ENCODE measurements around the gene COMP.

GRCh38 chr19:18160439-18160930 is 7.5 kb downstream of the PIK3R2 start:
- PRO-cap: no peak

DNA sequence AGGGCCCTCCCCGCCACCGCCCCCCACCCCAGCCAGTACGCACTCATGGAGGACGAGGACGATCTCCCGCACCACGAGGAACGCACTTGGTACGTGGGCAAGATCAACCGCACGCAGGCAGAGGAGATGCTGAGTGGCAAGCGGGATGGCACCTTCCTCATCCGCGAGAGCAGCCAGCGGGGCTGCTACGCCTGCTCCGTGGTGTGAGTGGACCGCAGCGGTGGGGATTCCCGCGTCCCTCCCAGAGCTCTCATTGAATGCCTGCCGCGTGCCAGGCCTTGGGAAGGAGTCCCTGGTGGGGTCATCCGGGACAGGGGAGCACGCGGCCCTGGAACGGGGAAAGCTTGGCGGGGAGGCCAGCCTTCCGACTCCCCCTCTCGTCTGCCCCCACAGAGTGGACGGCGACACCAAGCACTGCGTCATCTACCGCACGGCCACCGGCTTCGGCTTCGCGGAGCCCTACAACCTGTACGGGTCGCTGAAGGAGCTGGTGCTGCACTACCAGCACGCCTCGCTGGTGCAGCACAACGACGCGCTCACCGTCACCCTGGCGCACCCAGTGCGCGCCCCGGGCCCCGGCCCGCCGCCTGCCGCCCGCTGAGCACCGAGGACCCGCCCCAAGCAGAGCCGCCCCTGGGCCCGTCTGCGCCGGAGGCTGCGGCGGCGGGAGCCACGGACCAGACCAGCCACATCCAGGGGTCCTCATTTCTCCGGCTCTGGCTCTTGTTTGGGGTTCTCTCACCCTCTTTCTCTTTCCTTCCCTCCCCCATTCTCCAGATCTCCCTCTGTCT is 4.7 kb upstream of the IFI30 start:
- PRO-cap: no peak

GRCh38 chr19:18204972-18205471 is 1.2 kb upstream of the RAB3A start:
- PRO-cap: bidirectional peak, plus-strand start at chr19:18205311, minus-strand start at chr19:18205181

DNA sequence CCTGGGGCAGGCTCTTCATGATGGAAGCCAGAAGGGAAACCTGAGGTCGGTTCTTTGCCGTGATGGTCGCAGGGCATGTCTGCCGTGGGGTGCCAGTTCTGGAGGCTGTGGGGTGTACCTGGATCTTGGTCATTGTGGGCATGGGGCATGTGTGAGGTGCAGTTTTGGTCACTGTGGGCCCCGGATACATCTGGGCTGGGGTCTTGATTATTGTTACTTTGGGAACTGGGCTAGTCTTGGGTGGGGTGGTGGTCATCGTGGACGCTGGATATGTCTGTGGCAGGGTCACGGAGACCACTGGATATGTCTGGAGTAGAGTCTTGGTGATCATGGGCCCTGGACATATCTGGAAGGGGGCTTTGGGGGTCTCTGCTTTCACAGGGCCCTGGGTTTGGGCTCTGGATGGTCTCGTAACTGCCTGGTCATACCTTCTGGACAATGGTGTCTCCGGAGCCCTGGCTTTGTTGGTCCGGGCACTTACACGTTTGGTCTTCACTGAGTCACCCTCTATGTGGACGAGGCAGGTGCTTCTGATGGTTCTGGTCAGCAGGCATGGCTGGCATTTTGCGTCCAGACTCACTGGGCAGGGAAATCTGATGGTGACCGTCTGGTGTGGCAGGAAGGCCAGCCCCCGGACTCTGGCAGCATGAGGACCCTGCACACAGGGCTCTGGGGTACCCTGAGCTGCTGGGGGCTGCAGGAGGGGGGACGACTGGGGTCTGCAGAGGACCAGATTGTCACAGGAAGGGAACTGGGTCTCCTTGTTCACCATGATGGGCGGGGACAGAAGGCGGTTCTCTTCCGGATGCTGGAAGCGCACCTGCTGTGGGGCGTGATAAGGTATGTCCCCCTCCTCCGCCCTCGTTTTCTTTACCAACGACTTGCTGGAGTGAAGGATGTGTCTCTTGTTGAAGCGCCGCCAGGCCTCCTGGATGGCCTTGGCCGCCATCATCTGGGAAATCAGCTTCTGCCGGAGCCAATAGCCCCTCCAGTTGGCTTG is 7.7 kb downstream of the IQCN start:
- PRO-cap: no peak

GRCh38 chr19:18267479-18267860 is 6.8 kb downstream of the IQCN start:
- PRO-cap: no peak

DNA sequence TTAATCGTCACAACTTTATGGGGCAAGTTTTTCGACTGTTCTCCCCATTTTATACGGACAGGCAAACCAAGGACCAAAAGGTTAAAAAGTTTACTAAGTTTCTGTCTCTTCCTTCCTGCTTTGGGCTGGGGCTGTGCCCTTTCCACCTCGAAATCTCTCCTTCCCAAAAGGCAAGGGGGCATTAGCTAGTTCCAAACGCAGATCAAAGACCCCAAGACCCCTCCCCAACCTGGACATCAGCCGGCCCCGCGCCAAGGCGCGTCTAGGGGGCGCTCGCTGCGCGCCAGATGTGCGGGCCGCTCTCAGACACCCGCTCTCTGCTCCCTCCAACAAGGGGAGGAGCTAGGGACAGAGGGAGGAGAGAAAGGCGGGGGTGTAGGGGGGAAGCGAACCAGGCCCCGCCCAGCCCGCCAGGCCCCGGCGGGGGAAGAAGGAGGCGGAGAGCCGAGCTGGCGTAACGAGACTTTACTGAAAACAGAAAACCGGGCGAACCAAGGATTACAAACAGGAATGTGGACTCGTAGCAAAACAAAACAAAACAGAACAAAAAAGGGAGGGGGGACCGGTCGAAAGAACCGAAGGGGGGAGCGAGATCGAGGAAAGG is 2.0 kb downstream of the JUND start:
- PRO-cap: bidirectional peak, plus-strand start at position 477 of the sequence, minus-strand start at position 291 of the sequence

GRCh38 chr19:18287852-18288656 is 6.6 kb upstream of the JUND start:
- PRO-cap: no peak

DNA sequence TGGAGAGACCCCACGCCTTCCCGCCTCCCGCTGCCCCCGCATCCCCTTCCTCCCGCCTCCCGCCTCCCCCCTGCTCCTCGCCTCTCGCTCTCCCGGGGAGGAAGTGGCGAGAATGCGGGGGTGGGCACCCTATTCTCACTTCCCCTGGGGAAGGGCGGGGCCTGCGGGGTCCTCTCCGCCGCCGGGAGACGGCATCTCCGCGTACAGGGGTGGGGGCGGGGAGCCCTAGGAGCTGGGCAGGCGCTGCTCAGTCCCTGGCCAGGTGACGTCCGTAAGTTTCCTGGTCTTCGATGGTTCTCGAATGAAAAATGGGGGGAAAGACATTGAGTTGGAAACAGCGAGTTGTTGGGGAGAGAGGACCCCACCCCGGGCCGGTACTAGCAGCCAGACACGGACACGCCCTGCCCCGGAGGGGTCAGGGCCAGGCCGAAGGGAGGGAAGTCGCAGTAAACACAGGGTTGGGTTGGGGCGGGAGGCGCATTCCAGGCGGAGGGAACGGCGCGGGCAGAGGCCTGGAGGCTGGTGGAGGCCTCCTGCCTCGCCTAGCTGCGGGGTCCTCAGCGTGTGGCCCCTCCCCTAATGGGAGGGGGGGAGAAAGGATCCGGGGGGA is 10.3 kb upstream of the JUND start:
- PRO-cap: bidirectional peak, plus-strand start at position 202 of the sequence, minus-strand start at position 51 of the sequence; unidirectional peak, plus-strand start at position 480 of the sequence; bidirectional peak, plus-strand start outside the sequence, minus-strand start at position 566 of the sequence

DNA sequence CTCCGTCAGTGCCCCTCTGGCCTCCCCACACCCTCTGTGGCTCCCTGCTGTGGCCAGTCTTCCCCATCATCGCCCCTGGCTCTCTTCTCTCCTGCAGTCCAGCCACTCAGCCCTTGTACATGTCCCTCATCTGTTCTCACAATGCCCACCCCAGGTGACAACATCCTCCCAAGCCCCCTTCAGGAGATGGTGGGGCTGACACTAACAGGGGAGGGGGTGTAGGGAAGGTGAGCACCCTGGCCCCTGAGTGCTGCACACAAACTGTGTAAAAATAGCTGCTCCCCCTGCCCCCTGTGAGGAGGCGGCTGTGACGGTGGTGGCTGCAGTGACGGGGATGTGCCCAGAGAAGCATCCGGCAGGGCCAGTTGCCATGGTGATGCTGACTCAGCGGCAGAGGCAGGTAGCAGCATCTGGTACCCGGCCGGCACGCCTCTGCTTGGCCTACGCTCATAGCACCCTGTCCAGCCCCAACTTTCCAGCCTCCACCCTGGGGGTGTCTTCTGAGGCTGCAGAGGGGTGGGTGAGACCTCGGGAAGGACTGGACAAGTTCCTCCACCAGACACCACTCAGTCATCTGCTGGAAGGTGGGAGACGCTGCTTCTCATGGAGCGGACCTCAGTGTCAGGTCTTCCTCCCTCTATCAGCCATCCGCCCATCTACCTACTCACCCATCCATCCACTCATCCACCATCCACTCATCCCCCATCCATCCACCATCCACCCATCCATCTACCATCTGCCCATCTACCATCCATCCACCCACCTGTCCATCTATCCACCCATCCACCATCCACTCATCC is 13.2 kb upstream of the JUND start:
- PRO-cap: no peak

- PRO-cap: bidirectional peak, plus-strand start at chr19:18322530, minus-strand start at chr19:18322403
Measured at GRCh38 chr19:18322131-18322774, 623 bp downstream of the LSM4 start.

GRCh38 chr19:18428637-18429687 is 9.0 kb downstream of the ISYNA1 start:
- PRO-cap: bidirectional peak, plus-strand start at chr19:18429422, minus-strand start at chr19:18429172; unidirectional peak, plus-strand start at chr19:18429533

DNA sequence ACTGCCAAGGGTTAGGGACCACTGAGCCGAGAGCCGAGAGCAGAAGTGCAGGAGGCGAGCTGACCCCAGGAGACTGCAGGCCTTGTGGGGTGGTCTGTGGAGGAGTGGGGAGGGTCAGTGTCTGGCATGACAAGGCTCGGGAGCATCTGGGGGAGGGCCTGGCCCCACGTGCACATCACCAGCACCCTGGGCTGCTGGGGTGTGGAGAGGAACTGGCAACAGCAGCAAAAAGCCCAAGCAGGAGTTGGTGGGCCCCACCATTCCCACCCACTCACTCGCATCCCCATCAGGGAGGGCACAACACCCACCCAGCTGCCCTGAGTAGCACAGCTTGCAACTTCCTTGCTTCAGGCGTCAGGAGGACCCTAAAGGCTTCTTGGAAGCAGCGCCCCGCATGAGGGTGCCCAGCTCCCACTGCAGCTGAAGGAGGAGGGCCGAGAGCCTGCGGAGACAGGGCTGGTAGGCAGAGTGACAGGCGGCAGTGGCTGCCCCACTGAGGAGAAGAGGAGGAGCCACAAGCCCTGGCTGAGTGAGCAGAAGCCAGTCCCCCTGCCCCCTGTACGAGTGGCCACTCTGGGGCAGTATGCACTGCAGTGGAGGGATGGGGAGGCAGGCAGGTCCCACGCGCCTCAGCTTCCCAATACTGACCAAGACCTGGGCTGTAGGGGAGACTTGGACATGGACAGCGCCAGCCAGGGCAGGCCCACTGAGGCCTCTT is 26.6 kb downstream of the ELL start:
- PRO-cap: no peak

- PRO-cap: no peak
Measured at GRCh38 chr19:18537480-18537955, 5.9 kb downstream of the FKBP8 start.

DNA sequence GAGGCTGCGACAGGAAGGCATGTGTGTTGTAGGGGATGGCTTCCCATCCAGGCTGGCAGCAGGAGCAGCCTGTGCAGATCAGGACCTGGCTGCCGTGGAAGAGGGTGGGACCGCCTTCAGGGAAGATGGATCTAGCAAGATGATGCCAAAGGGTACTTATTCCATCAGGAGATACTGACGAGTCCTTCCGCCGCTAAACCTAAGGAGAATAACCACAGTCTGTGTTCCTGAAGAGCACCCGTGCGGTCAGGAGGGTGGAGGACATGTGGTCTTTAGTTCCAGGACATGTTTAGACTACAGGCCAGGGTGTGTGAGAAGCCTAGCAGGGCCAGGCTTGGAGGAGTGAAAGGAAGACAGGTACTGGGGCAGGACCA is 1.1 kb downstream of the UBA52 start:
- PRO-cap: no peak

- PRO-cap: no peak
Measured at GRCh38 chr19:18708166-18708760, 24.8 kb downstream of the CRTC1 start.

DNA sequence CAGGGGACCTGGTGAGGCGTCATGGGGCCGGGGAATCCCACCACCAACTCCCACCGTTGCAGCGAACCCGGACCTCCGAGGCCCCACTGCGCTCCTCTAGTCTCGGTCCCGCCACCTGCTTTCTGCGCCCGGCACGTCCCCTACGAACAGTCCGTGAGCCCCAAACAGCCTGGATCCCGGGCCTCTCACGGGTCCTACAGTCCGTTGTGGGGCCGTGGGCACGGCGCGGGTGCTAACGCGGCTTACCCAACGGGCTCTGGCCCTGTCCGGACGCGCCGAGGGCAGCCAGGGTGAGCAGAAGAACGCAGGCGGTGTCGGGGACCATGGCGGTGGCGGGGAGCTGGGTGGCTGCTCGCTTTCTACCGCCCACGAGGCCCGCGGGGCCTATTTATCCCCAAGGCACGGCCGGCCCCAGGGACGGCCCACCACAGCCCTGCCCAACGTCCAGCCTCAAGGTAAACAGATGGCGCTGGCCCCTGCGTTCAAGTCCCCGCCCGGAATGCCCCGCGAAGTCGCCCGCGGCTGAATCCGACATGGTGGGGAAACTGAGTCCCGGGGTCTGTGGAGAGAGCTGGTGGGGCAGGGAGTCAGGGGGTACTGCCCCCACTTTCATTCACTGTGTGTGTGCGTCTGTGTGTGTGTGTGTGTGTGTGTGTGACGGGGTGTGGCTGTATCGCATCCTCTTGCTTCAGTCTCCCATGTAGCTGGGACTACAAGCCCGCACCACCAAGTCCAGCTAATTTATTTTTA is at the start of gene COMP:
TSS of gene COMP (minus strand) at position 361 of the 750 bp plus-strand sequence.
- PRO-cap: no peak

- PRO-cap: no peak
Measured at GRCh38 chr19:18879005-18879622, 16.8 kb downstream of the CERS1 start.

GRCh38 chr19:19001439-19001845 is 31.9 kb downstream of the SUGP2 start:
- PRO-cap: no peak

GRCh38 chr19:19105013-19106149 is 32.9 kb downstream of the TMEM161A start:
- PRO-cap: unidirectional peak, plus-strand start at chr19:19105417; unidirectional peak, plus-strand start at chr19:19105498; bidirectional peak, plus-strand start at chr19:19105810, minus-strand start at chr19:19105729; bidirectional peak, plus-strand start at chr19:19106077, minus-strand start at chr19:19105918

- PRO-cap: no peak
Measured at GRCh38 chr19:19409622-19409983, 4.1 kb downstream of the GATAD2A start.

Measured in SEM (cell line).